H9 (cell line): ENCODE measurements around the genes MTA2, EML3, PLAAT4 and PLAAT2.

DNA sequence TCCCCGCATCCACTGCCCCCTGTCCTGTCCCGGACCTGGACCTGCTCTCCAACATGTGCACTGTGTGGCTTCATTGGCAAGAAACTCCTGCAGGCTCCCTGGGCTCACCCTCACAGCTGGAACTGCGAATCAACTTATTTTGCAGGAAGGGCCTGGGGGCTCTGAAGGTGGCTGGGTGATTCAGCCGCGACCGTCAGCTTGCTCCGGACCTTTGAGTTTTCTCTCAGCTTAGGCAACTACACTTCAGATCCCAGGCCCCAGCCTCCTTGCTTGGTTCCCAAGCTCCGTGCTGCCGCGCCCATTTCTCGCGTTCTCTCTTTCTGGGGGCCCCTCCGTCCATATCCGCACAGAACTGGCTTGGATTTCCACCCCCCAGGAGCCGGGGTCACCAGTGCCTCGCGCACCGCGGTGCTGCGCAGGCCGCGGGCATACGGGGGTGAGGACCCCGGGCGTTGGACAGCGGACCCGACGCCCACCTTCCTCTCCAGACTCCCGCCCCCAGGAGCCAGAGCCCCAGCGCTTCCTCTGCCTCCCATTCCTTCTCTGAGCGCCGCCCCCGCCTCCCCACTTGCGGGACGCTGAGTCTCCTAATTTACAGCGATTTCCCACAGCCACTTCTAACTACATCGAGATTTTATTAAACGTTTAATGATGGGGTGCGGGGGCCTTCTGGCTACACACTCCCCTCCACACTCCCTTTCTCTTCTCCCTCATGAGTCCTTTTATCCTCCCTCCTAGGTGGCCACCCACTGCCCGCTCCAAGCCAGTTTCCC is 585 bp upstream of the AHNAK start:
- PRO-cap, result bidirectional peak, plus-strand start at position 388 of the sequence, minus-strand start at position 213 of the sequence

DNA sequence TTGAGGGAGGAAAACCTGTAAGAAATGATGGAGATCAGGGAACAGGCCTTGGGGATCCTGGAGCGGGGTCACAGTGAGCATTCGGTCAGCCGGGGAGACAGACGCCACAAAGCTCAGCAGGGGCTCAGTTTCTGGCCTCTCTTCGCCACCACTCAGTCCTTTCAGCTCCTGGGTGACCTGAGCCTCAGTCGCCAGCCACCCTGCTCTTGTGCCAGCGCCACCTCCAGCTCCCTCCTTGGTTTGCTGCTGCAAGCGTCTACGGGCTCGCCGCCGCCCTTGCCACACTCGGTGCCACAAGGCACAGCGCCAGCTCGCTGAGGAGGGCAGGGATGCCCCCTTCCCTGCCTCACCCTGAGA is 1.4 kb upstream of the EEF1G start:
- PRO-cap, result no peak

GRCh38 chr11:62601387-62602193 is at the start of gene MTA2:
TSS of gene MTA2 (minus strand) at chr11:62601865.
- PRO-cap, result bidirectional peak, plus-strand start at chr11:62601547, minus-strand start at chr11:62601480; bidirectional peak, plus-strand start at chr11:62602112, minus-strand start at chr11:62601645

- PRO-cap, result bidirectional peak, plus-strand start at chr11:62612670, minus-strand start at chr11:62612530
These were observed at the start of gene EML3 for GRCh38 chr11:62612412-62612808. TSS of gene EML3 (minus strand) at chr11:62612775.

GRCh38 chr11:62725438-62726226 is 1.6 kb downstream of the HNRNPUL2 start:
- PRO-cap, result no peak

- PRO-cap, result no peak
These were observed 3.4 kb downstream of the NXF1 start for GRCh38 chr11:62801652-62802330.

GRCh38 chr11:62853244-62853616 is 13.8 kb upstream of the WDR74 start:
- PRO-cap, result no peak

GRCh38 chr11:62854895-62855962 is 15.8 kb upstream of the WDR74 start:
- PRO-cap, result bidirectional peak, plus-strand start at chr11:62855140, minus-strand start at chr11:62854927; bidirectional peak, plus-strand start at chr11:62855430, minus-strand start at chr11:62855366; bidirectional peak, plus-strand start at chr11:62856161, minus-strand start at chr11:62855885

GRCh38 chr11:62857511-62858029 is 18.2 kb upstream of the WDR74 start:
- PRO-cap, result bidirectional peak, plus-strand start at chr11:62857771, minus-strand start at chr11:62857634; bidirectional peak, plus-strand start at chr11:62857843, minus-strand start at chr11:62857790

GRCh38 chr11:62862527-62863034 is 18.1 kb upstream of the SLC3A2 start:
- PRO-cap, result unidirectional peak, minus-strand start at chr11:62862779

- PRO-cap, result no peak
These were observed 588 bp upstream of the SLC3A2 start for GRCh38 chr11:62879986-62880630.

DNA sequence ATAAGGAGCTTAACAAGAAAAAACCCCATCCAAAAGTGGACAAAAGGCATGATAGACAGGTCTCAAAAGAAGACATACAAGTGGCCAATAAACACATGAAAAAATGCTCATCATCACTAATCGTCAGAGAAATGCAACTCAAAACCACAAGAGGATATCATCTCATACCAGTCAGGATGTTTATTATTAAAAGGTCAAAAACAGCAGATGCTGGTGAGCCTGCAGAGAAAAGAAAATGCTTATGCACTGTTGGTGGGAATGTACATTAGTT is 12.6 kb downstream of the LGALS12 start:
- PRO-cap, result no peak

DNA sequence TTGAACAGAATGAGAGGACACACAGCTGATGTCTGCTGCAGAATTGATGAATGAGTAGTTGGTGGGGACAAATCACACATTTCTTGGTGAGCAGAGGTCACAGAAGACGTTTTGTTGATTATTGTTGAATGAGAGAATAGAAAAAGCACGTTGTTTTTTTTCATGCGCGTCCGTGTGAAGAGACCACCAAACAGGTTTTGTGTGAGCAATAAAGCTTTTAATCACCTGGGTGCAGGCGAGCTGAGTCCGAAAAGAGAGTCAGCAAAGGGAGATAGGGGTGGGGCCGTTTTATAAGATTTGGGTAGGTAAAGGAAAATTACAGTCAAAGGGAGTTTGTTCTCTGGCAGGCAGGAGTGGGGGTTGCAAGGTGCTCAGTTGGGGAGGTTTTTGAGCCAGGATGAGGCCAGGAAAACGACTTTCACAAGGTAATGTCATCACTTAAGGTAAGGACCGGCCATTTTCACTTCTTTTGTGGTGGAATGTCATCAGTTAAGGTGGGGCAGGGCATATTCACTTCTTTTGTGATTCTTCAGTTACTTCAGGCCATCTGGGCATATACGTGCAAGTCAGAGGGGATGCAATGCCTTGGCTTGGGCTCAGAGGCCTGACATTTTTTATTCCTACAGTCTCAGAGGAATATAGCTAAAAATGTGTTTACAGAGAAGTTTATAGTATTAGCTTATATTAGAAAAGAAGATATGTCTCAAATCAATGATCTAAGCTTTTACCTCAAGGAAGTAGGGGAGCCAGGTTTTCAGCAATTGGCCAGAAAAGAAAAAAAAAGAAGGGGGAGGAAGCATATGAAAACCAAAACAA is 7.2 kb upstream of the PLAAT4 start:
- PRO-cap, result bidirectional peak, plus-strand start at position 325 of the sequence, minus-strand start at position 52 of the sequence; bidirectional peak, plus-strand start at position 374 of the sequence, minus-strand start at position 389 of the sequence; bidirectional peak, plus-strand start at position 536 of the sequence, minus-strand start at position 462 of the sequence

GRCh38 chr11:63536357-63537147 is at the start of gene PLAAT4:
TSS of gene PLAAT4 (plus strand) at chr11:63536808.
- PRO-cap, result no peak

DNA sequence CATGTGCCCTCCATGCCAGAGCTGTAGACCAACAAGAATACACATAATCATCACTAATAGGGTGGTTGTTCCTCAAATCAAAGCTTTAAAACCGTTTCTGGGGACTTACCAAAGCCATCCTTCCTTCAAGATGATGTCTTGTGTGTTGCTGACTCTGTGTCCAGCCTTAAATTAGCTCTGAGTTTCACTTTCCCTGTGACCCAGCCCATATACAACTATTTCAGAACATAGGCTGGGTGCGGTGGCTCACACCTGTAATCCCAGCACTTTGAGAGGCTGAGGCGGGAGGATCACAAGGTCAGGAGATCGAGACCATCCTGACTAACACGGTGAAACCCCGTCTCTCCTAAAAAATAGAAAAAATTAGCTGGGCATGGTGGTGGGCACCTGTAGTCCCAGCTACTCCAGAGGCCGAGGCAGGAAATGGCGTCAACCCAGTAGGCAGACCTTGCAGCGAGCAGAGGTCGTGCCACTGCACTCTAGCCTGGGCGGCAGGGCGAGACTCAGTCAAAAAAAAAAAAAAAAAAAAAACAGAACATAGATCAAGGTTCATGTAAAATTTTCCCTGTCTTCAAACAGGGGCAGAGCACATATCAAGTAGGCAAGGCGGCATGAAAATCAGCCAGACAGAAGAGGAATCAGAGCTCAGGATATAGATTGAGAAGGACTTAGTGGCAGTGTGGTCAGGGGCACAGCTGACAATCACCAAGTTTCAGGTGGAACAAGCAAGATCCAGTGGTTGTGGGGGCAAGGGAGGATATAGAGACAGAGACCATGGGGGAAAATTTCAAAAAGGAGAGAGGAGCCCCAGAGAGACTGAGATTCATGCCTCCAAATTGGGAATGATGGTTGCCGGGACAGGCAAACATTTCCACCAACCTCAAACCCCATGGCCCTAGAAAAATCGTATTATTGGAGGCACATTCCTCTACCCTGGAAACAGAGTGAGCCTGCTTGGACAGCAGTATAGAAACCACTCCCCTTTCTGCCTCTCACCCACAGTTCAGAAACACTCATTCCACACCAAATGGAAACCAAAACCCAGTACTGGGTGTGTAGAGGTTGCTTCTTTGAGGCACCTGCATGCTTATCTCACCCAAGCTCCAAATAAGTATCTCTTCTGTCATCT is at the start of gene PLAAT2:
PLAAT2 (minus strand) TSS at position 173 of the 1,129 bp plus-strand sequence.
- PRO-cap, result no peak

GRCh38 chr11:63628740-63629589 is 14.7 kb upstream of the PLAAT3 start:
- PRO-cap, result no peak

DNA sequence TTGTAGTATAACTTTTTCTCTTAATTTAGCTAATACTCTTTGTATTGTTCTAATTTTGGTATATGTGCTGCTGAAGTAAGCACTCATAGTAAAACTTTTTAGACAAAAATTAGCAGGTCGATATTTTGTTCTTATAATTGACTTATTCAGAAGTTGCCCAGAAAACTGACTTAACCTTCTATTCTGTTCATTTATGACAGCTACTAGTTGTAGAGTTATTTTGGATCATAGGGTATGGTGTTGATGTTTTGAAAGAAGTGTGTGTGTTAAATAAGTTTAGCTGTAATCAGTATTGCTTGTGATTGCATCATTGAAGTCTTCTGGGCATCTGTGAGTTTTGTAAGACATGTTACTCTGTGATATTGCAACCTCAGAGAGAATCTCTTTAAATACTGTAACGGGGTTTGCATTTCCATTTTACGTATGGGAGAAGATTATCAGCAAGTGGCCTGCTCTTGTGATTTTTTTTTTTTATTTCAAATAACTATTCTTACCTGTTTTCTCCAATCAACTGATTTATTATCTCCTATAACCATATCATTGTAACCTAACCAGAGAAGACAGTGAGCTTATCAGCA is 7.9 kb downstream of the RTN3 start:
- PRO-cap, result no peak

DNA sequence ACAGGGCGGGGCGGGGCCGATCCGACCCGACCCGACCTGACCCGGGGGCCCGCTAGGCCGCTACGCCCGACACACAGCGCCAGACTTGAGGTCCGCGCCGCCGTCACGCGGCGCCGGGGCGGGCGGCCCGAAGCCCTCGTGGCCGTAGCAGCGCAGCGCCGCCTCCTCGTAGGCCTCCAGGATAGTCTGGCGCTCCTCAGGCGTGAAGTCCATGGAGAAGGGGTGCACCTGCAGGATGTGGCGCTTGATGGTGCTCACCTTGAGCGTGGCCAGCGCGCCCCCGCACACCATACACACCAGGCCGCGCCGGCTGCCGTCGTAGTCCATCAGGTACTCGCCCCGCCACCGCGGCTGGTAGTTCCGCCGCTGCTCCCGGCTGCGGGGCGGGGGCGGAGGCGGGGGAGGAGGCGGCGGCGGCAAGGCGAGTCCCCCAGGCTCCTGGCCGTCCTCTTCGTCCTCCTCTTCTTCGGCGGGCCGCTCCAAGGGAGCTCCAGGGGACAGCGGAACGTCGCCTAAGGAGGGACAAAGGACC is 5.2 kb downstream of the ZFTA start:
- PRO-cap, result bidirectional peak, plus-strand start at position 72 of the sequence, minus-strand start outside the sequence; bidirectional peak, plus-strand start at position 206 of the sequence, minus-strand start at position 188 of the sequence

- PRO-cap, result no peak
These were observed 3.2 kb downstream of the ZFTA start for GRCh38 chr11:63765212-63765900.

DNA sequence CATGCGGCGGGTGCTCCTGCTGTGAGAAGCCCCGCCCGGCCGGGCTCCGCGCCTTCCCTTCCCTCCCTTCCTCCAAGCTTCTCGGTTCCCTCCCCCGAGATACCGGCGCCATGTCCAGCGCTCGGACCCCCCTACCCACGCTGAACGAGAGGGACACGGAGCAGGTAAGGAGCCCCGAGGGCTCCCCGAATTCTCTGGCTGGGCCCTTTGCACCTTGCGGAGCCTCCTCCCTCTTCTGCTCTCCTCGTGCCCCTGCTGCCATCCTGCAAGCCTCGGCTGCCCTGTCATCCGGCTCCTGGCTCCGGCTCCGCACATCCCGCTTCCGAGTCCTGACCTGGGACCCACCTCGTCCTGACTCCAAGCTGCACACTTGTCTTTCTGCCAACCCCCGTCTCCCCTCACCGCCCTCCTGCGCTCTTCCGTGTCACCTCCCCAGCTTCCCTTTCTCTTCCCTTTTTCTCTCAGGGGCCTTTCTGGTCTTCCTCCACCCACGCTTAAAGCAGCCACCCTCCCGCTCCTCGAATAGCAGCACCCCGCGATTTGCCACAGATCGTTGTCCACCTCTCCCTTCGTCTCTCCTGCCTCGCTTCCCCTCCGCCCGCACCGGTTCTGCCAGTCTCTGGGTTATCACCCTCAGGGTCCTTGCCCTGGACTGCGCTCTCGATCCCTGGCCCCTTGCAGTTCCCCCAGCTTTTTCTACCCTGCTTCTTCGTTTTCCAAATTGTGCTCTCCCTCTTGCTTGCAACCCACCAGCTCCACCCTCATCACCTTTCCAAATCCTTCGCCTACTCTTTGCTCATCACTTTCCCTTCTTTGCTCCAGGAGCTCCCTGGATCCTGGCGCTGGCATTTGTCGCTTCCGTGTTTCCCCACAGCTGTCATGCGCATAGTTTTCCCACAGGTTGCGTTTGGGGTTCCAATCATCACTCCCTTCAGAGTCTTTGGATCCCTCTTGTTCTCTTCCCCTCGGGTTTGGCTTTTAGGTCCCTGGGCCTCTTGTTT is 787 bp downstream of the MARK2 start:
- PRO-cap, result no peak